ENCODE measurements around a stretch of chr4.

DNA sequence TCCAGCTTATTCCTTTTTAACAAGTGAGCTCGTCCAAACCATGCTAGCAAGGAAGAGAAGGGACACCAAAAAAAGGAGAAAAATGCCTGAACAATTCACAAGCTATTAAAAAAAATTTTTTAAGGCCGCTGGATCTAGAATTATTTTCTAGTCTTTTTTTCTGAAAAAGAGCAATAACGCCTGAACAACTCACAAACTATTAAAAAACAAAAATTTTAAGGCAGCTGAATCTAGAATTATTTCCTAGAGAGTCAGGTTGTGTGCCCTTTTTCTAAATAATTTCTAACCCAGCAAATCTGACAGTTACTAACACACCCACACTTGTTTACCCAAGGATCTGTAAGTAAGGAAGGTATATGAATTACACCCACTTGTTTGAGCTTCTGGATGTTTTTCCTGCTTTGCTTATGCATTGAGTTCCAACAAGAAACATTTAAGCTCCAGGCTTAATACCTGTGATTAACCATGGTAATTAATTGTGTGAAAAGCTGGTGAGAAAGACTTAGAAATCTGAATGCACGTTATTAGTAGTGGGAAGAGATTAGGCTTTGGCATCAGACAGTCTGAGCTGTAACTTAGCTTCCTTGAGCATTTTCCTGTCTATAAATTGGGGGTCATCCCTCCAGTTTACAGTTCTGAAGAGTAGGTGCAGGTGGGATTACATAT is 1.5 kb downstream of the NIPAL1 start:
- PRO-cap, 4 experiments: no peak in any of the 4 experiments
- RAMPAGE, long total RNA, 4 experiments: no peak in any of the 4 experiments

DNA sequence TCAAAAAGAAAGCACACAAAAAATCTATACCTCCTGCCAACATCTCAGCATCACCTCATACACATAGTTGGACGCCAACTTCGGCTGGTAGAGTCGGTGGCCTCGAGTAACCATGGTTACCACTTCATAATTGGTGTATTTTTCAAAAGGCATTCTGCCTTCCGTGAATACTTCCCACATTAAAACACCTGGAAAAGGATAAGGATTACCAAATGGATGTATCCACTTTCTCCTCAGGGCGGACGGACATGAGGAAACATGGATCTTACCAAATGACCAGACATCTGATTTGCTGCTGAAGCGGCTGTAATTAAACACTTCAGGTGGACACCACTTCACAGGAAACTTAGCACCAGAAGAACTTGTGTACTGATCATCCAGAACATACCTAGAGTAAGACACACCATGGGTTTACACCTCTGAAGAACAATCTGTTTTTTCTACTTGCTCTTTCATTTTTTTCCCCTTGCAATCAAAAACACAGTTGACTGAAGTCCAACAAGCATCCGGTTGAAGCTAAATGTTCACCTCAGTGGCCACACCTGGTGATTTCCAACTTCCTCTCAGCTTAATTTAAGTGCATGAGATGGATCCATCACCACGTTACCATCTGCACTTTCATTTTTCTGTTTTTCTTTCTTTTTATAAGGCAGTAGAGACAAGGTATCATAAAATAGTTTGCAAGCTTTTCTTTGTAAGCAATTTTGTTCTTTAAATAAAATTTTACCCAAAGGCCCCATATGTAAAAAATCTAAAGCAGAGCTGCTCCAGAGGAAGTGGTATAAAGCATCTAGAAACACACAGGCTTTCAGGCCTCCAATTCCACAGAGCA is 4.8 kb upstream of the TXK start:
- PRO-cap, 4 experiments: no peak in any of the 4 experiments
- RAMPAGE, long total RNA, 4 experiments: no peak in any of the 4 experiments

DNA sequence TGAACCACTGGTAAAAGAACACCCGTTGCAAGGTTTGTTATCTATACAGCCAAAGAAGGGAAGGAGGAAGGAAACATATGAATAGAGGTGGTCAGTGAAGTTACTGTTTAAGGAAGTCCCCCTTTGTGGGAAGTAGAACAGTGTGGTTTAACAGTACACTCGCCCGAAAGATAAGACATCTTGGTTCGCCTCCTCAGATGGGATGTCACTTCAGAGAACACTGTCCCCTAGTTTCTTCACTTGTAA is 57.5 kb downstream of the TEC start:
- PRO-cap, 4 experiments: no peak in any of the 4 experiments
- RAMPAGE, long total RNA, 4 experiments: no peak in any of the 4 experiments

- PRO-cap, 4 experiments: no peak in any of the 4 experiments
- RAMPAGE, long total RNA, 4 experiments: no peak in any of the 4 experiments
These were observed 14.4 kb downstream of the TEC start for GRCh38 chr4:48255138-48255746.

GRCh38 chr4:48268863-48269747 is 533 bp downstream of the TEC start:
- PRO-cap, 4 experiments: peak in 4 of 4 experiments; most common plus-strand start chr4:48269341 (in 3); most common minus-strand start chr4:48269371 (in 1)
- RAMPAGE, long total RNA, 4 experiments: no peak in any of the 4 experiments

DNA sequence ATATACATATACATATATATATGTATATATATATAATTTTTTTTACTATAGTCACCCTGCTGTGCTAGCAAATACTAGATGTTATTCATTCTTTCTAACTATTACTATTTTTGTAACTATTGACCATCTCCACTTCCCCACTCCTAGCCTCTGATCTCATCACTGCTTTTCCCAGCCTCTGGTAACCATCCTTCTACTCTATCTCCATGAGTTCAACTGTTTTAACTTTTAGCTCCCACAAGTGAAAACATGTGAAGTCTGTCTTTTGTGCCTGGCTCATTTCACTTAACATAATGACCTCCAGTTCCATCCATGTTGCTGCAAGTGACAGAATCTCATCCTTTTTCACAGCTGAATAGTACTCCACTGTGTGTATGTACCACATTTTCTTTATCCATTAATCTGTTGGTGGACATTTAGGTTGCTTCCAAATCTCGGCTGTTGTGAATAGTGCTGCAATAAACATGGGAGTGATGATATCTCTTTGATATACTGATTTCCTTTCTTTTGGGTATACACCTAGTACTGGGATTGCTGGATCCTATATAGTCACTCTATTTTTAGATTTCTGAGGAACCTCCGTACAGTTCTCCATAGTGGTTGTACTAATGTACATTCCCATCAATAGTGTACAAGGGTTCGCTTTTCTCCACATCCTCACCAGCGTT is 109.5 kb downstream of the FRYL start:
- PRO-cap, 4 experiments: no peak in any of the 4 experiments
- RAMPAGE, long total RNA, 4 experiments: no peak in any of the 4 experiments

GRCh38 chr4:48804931-48805276 is 24.8 kb upstream of the FRYL start:
- PRO-cap, 4 experiments: no peak in any of the 4 experiments
- RAMPAGE, long total RNA, 4 experiments: start-site peak on the plus strand in 1 of 4 experiments, at chr4:48805140-48805180 at its widest, 23 reads per replicate

DNA sequence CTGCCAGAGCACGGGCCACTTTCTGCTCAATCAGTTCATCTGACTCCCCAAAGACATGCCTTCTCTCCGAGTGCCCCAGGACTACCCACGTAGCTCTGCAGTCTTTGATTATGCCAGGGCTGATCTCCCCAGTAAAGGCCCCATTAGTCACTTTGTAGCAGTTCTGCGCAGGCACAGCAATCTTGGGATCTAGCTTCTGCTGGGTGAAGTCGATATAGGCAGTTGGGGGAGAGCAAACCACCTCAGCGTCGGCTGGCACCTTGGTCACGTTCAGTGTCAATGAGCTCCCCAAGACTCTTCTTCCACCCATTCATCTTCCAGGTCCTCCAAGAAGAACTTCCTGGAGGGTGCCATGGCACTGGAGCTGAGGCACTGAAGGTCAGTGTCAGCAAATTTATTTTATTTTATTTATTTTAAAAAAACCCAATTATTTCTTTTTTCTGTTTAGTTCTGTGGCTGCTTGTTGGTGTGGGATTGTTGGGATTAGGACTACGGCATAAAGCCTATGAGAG is 30.8 kb downstream of the CWH43 start:
- PRO-cap, 4 experiments: no peak in any of the 4 experiments
- RAMPAGE, long total RNA, 4 experiments: no peak in any of the 4 experiments

DNA sequence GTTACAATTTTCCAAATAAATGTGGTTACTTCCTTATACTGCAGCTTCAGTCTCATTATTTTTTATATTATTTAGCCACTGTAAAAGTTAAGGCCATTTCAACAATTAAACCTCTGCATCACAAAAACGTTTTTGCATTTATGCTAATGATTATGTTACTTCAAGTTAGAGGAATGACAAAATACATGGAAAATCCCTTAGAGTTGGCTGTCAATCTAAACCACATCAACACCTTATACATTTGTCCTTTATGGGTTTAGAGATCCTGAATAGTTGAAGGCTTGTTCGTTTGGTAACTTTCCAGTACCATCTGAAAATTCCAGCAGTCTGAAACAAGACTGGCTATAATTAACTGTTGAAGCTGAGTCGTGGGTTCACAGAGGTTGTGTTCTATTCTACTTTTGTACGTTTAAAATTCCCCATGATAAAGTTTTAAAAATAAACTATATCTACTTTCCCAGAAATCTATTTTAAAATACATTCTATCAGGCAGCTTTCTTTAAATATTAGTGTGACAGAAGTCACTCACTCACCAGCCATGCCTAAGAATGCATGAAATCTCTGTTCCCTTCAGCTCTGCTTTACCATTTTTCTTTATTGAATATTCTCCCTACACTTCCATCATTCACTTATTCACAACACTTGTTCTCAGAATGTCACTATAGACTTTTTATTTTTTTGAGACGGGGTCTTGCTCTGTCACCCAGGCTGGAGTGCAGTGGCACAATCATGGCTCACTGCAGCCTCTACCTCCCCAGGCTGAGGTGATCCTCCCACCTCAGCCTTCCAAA is 73.0 kb downstream of the USP46 start:
- PRO-cap, 4 experiments: no peak in any of the 4 experiments
- RAMPAGE, long total RNA, 4 experiments: no peak in any of the 4 experiments

GRCh38 chr4:52713089-52713684 is 38.0 kb downstream of the ERVMER34-1 start:
- PRO-cap, 4 experiments: peak in 1 of 4 experiments; most common plus-strand start chr4:52713146 (in 1)
- RAMPAGE, long total RNA, 4 experiments: start-site peak on the plus strand in 1 of 4 experiments, at chr4:52713237-52713271 at its widest, 29 reads per replicate

DNA sequence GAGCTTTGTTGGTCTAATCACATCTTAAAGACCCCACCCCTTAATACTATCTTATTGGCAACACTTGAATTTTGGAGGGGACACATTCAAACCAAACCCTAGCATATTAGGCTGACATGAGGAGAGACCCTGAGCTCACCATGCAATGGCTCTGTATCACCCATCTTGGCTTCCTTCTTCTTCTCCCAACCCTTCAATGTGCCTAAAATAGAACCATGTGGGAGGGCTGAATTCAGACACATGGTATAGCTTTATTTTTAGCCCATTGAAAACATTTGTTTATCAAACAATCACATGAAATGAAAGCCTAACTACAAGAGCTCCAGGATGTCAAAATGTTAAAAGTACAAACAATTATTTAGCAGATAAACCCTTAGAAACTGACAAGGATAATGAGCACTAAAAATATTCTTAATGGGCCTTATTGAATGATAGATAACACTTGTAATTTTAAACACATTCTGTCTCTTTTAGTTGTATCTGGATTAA is 81.6 kb downstream of the RASL11B start:
- PRO-cap, 4 experiments: no peak in any of the 4 experiments
- RAMPAGE, long total RNA, 4 experiments: no peak in any of the 4 experiments

- PRO-cap, 4 experiments: no peak in any of the 4 experiments
- RAMPAGE, long total RNA, 4 experiments: no peak in any of the 4 experiments
These were observed 147.6 kb downstream of the RASL11B start for GRCh38 chr4:53009701-53010196.

DNA sequence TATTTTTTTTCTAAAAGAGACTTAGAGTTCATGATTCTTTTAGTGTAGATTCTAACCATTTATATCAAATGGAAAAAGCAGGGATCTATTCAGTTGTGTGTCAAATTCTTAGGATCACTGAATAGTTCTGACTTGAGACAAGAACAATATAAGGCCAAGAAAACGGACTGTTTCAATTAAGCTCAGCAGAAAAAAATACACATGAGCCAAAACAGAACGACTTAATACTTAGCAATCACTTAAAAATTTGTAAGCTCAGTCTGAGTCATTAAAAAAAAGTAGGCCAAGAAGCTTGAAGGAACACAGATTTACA is 49.9 kb downstream of the LNX1 start:
- PRO-cap, 4 experiments: no peak in any of the 4 experiments
- RAMPAGE, long total RNA, 4 experiments: no peak in any of the 4 experiments

DNA sequence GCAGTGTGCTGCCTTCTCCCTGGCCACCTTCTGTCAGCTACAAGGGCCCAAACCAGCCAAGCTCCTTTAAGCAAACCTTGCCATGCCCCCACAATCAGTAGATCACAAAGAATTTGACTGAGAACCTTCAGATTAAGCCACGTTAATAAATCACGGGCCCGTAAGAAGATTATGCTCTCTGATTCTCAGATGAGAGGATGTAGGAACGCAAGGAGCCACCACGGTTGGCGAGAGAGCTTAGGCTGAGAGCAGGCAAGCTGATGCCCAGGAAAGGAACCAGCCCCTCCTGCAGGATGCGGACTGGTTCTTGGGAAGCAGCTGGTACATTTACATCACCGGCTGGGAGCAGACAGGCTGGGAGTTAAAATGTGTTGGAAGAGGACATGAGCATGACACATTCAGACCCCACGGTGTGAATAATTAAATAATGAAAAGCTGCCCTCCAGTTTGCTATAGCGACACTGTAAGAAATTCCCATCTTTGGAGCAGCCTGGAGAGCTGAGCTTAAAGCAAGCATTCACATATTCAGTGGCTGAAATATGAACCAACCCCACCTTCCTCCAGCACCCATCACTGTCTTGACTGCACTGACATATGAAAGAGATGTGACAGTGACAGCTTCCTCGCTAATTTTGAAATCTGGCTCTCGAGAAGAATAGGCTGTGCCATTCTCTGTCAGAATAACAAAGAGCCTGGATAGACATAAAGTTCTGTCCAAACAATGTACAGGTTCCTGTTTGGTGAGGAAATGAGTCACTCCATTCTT is 33.1 kb downstream of the LNX1 start:
- PRO-cap, 4 experiments: no peak in any of the 4 experiments
- RAMPAGE, long total RNA, 4 experiments: no peak in any of the 4 experiments

DNA sequence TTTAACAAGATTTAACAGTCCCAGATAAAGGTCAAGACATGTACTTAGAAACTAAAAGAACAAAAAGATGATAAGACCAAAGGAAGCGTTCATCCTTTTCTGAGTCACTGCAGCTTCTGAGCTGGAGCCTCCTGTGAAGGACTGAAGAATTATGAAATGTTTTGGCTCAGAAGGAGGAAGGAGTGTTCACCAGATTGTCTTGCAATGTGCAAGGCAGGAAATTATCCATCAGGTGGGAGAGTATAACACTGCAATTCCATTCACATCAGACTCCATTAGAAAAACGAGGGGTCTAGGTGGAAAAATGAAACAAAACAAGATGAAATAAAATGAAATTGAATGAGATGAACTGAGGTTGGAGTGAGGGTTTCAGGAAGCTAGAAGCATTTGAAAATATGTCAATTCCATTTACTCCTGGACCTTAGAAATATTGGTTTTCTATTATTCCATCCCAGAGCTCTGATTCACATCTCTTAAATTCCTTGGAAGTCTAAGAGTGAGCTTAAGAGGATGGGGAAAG is 186.1 kb upstream of the LNX1 start:
- PRO-cap, 4 experiments: no peak in any of the 4 experiments
- RAMPAGE, long total RNA, 4 experiments: no peak in any of the 4 experiments

GRCh38 chr4:54026732-54027345 is 37.6 kb downstream of the CHIC2 start:
- PRO-cap, 4 experiments: no peak in any of the 4 experiments
- RAMPAGE, long total RNA, 4 experiments: no peak in any of the 4 experiments

DNA sequence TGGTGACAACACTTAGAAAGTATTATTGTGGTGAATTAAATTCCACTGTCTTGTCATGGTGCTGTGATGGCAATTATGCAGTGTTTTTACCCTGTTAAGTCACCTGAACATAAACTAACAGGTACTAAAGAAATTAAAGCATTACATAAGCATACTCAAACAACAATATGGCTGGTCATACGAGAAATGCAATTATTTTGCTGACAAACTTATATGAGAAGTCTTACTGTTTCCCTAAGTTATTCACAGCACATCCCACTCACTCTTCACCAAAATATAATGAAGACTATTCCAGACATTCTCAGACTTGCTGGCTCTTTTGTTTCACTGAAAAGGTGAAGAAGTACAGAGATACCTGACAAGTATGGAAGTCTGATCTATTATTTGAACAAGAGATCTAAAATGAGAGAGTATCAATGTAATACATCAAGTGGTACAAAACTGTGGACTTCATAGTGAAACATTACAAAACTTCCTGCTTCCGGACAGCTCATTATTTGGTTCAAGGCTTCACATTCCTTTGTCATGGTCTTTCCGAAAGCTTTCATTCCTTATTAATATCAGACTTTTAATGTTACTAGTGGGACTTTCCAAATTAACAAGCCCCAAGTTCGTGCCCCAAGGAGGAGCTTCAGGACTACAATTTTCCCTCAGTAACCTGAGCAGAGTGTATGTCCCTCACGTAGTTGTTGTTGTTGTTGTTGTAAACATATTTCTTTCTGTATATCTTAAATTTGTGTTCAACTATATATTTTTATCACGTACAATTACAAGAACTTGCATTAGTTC is 1.3 kb downstream of the CHIC2 start:
- PRO-cap, 4 experiments: peak in 2 of 4 experiments; most common plus-strand start position 494 of the sequence (in 1); most common minus-strand start position 454 of the sequence (in 1)
- RAMPAGE, long total RNA, 4 experiments: no peak in any of the 4 experiments

- PRO-cap, 4 experiments: no peak in any of the 4 experiments
- RAMPAGE, long total RNA, 4 experiments: no peak in any of the 4 experiments
These were observed 3.2 kb upstream of the PDGFRA start for GRCh38 chr4:54225842-54226439.

DNA sequence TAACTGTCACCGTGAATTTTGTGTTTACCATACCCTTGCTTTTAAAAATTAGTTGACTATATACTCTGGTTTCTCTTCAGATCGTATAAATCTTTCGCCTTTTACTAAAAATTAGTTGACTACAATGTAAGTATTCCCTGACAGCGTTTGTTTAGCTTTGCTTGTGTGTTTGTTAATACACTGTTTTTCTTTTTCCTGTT is 96.7 kb downstream of the KDR start:
- PRO-cap, 4 experiments: no peak in any of the 4 experiments
- RAMPAGE, long total RNA, 4 experiments: no peak in any of the 4 experiments

- PRO-cap, 4 experiments: no peak in any of the 4 experiments
- RAMPAGE, long total RNA, 4 experiments: no peak in any of the 4 experiments
These were observed 56.2 kb downstream of the KDR start for GRCh38 chr4:55069065-55069669.

Data from spleen (tissue), 7 donors.